ENCODE results near the gene ANXA5.

DNA sequence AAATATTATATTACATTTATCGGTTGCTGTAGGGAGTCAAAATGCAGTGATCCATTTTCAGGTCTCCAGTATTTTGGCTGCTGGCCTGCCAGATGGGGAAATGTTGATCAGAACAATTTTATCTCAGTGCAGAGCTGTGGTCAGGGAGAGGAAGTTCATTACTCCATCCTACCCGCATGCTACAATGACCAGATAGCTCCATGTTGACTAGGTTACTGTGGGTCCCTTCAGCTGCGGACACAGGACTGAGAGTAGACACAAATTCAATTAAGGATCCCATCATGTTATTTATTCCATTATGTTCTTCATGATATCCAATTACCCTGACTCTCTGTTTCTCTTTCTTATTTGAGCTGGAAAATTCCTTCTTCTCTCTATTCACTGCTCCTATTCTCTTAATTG, 16.3 kb downstream of the SYNPO2 start:
- PRO-cap: no peak
- RRBS, 2 experiments: no CpG with 5 or more reads among the region's 3 CpGs

DNA sequence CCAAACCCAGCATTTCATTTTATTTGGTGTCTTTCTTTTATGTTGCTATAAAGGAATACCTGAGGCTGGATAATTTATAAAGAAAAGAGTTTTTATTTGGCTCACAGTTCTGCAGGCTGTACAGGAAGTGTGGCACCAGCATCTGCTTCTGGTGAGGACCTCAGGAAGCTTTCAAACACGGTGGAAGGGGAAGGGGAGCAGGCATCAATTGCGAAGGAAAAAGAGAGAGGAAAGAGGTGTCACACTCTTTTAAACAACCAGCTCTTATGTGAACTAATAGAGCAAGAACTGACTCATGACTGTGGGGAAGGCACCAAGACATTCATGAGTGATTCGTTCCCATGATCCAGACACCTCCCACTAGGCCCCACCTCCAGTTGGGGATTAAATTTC, 59.8 kb downstream of the SYNPO2 start:
- PRO-cap: no peak
- RRBS, 2 experiments: no CpG with 5 or more reads among the region's 3 CpGs

DNA sequence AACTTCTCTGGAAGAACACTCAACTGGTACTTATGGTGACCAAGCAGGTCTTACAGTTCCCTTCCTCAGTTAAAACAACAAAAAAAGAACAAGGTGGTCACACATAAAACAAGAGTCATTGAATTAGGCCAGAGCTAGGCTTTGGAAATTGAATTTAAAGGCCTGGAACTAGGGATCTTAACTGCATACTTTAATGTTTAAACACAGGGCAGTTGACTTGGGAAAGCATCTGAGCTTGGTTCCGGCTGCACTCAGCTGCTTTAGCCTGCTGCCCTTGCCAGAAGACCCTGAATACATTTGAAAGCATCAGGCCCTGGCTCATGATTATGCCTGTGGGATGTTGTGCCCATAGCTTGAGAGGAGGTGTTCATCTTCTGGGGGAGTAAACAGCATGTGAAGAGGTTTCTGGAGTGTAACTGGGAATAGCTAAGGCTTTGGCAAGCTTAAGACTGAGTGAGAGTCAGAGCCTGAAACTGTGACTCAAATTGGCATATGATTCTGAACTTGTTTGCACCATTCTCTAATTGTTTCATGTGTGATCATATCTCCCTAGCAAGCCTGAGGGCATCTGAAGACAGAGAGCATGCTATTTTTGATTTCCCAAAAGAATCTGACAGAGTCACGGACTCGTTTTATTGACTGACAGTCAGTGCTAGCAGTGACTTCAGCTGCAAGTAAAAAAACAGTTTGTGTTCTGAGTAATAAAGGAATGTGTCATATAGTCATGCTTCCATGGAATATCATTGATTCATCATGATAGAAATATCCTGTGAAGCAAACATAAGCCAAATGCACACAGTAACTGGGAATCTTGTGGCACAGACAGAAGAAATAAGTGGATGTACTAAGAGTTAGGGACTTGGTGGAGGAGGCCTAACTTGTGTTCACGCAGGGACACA, 100.5 kb downstream of the SYNPO2 start:
- PRO-cap: no peak
- RRBS, 2 experiments: no CpG with 5 or more reads among the region's 4 CpGs

GRCh38 chr4:119025348-119025787, 110.3 kb upstream of the MYOZ2 start:
- PRO-cap: no peak
- RRBS, 2 experiments: no CpG with 5 or more reads among the region's 5 CpGs

DNA sequence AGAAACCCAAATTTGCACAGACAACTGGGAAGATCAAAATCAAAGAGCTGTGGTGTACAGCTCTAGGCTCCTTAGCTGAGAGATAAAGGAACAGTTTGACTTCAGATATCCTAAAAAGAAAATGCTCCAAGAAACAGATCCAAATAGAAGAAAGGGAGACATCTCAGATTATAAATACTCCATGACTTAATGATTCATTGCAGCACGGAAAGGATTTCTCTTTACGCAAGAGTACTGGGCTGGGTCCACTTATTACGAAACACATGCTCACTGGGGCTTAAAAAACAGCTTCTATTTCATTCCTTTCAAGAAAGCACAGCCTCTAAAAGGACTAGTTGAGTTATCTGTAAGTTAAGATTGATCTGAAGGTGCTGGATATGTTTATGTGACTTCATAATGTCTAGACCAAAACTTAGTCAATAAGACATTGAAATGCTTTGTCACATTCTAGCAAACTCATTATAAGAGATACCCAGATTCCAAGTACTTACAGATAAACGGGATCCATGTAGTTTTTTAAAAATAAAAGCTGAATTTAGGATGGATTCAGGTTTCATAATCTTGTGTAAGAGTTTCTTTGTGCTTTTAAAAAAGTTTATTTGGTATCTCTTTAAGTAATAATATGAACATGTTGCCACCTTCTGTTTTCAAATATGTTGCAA, 109.7 kb upstream of the MYOZ2 start:
- PRO-cap: no peak
- RRBS, 2 experiments: no CpG with 5 or more reads among the region's 4 CpGs

GRCh38 chr4:119027790-119028200, 107.8 kb upstream of the MYOZ2 start:
- PRO-cap: no peak
- RRBS, 2 experiments: no CpG with 5 or more reads among the region's 1 CpG

- PRO-cap: no peak
- RRBS, 2 experiments: no CpG with 5 or more reads among the region's 5 CpGs
Observed at GRCh38 chr4:119128035-119128534, 7.5 kb upstream of the MYOZ2 start.

DNA sequence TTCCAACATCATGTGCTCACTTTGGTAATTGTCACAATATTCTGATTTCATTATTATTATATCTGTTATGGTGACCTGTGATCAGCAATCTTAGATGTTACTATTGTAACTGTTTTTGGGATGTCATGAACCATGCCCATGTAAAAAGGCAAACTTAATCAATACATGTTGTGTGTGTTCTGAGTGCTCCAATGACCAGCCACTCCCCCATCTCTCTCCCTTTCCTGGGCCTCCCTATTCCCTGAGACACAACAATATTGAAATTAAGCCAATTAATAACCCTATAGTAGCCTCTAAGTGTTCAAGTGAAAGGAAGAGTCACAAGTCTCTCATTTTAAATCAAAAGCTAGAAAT, 31.1 kb downstream of the MYOZ2 start:
- PRO-cap: no peak

GRCh38 chr4:119322212-119322646, 291 bp upstream of the FABP2 start:
- PRO-cap: no peak
- RRBS, 2 experiments: no CpG with 5 or more reads among the region's 3 CpGs

GRCh38 chr4:119363383-119363939, 41.5 kb upstream of the FABP2 start:
- PRO-cap: no peak
- RRBS, 2 experiments: no CpG with 5 or more reads among the region's 6 CpGs

DNA sequence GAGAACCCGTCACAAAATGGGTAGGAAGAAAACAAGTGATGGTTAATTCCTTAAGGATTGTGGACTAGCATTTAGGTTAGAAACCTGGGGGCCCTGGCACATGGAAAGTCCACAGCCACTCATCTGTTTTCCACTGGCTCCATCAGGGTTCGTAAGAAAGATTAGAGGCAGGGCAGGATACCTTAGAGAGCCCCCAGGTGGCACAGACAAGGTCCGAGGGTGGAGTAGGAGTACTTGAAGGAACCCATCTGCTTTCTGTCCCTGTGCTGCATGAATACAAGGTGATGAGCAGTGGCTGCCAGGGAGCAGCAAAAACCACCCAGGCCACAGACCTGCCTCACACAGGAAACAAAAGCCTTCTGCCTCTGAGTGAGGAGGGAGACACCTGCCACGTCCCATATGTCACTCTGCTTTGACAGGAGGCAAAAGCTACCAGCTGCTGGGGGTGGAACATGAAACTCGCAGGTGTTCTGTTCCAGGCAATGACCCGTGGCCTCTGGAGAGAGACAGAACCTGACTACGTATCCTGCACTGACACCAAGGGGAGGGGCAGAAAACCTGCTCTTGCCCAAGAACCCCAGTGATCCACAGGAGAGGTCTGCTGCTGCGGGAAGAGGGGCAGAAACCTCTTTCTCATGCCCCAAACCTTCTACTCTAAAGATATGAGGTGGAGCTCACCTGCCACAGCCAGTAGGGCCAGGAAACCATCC, 173.1 kb downstream of the PRDM5 start:
- PRO-cap: no peak
- RRBS, 2 experiments: no CpG with 5 or more reads among the region's 8 CpGs

DNA sequence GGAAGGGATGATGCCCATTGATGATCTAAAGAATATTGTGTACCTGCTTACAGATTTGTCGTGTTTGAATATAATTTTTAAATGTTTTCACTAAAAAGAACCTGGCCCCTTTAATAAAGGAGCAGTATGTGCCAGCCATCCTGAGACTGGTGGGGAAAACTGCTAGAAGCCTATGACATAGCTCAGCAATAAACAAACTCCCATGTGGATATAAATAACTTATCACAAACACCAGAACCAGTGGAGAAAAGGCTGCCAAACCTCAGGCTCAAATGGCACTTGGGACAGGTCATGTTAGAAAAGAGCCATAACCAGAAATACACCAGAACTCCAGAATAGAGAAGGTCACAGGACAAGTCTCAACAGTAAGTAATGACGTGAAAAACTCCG, 11.6 kb upstream of the QRFPR start:
- PRO-cap: no peak
- RRBS, 2 experiments: no CpG with 5 or more reads among the region's 3 CpGs

DNA sequence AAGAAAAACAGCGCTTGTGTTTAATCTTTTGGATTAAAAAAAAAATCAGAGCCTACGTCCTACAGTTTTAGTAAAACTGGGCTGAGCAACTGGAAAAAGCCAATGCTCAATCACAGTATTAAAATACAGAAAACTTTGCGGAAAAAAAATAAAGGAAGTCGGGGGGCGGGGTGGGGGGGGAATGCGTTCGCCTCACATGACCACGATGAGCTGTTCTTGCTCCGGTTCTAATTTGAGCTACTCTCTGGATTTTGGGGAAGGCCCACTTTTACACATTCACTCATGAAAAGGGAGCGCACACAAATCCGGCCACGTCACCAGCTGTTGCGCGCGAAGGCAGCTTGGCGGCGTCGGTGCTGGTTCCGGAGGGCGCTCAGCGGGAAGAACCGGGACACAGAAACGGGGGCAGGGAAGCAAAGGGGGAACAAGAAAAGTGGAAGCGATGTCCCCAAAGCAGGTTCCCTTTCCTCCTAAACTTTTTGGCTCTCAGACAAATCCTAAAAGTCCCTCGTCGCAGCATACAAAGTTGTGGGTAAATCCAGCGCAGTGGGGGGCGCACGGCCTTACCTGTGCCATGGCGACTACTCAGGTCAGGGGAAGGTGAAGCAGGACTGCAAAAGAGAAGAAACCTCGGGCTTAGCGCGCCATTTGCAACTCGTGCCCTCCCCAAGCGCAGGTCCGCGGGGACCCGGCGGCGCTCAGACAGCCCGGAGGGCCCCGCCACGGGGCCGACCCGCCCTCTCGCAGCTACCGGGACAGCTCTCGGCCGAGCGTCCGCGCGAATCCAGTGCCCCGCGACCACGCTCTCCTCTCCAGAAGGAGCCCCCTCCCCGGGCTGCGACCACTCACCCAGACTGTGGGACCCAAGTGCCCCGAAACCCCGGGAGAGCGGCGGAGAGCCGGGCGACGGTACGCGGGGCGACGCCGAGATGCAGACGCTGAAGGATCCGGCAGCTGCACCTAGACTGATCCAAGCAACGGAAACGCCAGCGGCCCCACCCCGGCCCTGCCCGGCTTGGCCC, at the start of gene ANXA5:
TSS of gene ANXA5 (minus strand) at position 967 of the 1,022 bp plus-strand sequence.
- PRO-cap: bidirectional peak, plus-strand start outside the sequence, minus-strand start at position 877 of the sequence
- RRBS, 2 experiments: 1 to 2% methylated on average over 44 of the region's 77 CpGs

DNA sequence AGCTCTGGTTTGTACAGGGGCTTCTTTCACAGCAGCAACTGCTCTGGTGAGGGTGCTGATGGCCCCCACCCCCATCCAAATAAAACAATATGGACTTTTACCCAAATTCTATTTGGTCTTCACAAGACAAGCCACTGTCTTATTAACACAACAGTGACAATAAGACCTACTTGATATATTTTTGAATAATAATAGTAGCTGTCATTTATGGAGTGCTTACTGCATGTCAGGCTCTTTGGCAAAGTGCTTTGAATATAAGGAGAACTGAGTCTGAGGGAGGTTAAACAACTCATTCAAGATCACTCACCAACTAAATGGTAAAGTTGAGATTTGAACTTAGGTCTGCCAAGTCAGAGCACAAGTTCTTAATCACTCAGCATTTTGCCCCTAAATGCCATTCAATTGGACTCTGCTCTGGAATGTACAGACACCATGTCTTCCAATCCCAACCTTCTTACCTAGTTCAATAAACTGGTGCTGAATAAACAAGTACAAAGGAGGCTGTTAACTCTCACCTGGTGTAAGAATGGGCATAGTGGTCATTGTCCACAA, 51.0 kb upstream of the TRPC3 start:
- PRO-cap: no peak

- PRO-cap: no peak
- RRBS, 2 experiments: no CpG with 5 or more reads among the region's 4 CpGs
Observed at GRCh38 chr4:122053207-122053491, 99.0 kb upstream of the BLTP1 start.

GRCh38 chr4:122187772-122188335, 35.7 kb downstream of the BLTP1 start:
- PRO-cap: no peak
- RRBS, 2 experiments: no CpG with 5 or more reads among the region's 3 CpGs

- PRO-cap: unidirectional peak, minus-strand start at chr4:122828013
- RRBS, 2 experiments: no CpG with 5 or more reads among the region's 7 CpGs
Observed at GRCh38 chr4:122827906-122828375, 1.3 kb downstream of the FGF2 start.

- PRO-cap: no peak
- RRBS, 2 experiments: no CpG with 5 or more reads among the region's 10 CpGs
Observed at GRCh38 chr4:123243916-123244647, 152.5 kb upstream of the SPRY1 start.

- PRO-cap: no peak
- RRBS, 2 experiments: no CpG with 5 or more reads among the region's 14 CpGs
Observed at GRCh38 chr4:123343415-123344227, 53.0 kb upstream of the SPRY1 start.

- PRO-cap: no peak
Observed at GRCh38 chr4:123352583-123352927, 44.0 kb upstream of the SPRY1 start.

Data from astrocyte (in vitro differentiated cells and primary cell).